ENCODE results near the genes ZNF431, ZNF100 and ZNF208.

GRCh38 chr19:21141611-21142832 is at the start of gene ZNF431:
ZNF431 (plus strand) TSS chr19:21142040.
- PRO-cap, result bidirectional peak, plus-strand start at chr19:21142040, minus-strand start at chr19:21141900; bidirectional peak, plus-strand start at chr19:21142337, minus-strand start at chr19:21142254; unidirectional peak, minus-strand start at chr19:21142471

GRCh38 chr19:21440858-21441467 is 44.0 kb downstream of the ZNF493 start:
- PRO-cap, result no peak

DNA sequence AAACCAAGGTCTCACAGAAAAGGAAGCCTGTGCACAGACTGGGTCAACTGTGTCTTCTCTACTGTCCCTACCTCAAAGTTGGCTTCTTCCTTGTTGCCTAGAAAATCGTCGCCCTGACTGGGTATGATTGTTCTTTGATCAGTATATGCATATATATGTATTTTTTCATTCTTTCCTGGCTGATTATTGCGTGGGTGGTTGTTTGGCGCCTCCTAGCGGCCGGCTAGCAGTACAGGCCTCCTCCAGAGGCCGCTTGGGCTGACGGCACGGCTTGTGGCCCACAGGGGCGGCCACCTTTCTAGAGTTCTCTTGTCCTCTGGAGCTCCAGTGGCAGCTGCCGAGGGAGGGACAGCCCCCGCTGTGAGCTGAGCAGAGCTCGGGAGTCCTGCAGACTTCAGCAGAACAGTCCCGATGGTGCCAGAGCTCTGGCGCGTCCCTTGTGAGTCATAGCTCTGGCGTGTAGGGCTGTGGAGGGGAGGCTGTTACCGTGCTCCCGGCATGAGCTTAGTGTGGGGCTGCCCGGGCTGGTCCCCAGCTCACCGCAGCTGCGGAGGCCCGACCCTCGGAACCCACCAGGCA is 22.6 kb upstream of the ZNF429 start:
- PRO-cap, result no peak

GRCh38 chr19:21590956-21591283 is 85.5 kb downstream of the ZNF429 start:
- PRO-cap, result no peak

GRCh38 chr19:21750370-21751038 is 16.9 kb downstream of the ZNF100 start:
- PRO-cap, result no peak

DNA sequence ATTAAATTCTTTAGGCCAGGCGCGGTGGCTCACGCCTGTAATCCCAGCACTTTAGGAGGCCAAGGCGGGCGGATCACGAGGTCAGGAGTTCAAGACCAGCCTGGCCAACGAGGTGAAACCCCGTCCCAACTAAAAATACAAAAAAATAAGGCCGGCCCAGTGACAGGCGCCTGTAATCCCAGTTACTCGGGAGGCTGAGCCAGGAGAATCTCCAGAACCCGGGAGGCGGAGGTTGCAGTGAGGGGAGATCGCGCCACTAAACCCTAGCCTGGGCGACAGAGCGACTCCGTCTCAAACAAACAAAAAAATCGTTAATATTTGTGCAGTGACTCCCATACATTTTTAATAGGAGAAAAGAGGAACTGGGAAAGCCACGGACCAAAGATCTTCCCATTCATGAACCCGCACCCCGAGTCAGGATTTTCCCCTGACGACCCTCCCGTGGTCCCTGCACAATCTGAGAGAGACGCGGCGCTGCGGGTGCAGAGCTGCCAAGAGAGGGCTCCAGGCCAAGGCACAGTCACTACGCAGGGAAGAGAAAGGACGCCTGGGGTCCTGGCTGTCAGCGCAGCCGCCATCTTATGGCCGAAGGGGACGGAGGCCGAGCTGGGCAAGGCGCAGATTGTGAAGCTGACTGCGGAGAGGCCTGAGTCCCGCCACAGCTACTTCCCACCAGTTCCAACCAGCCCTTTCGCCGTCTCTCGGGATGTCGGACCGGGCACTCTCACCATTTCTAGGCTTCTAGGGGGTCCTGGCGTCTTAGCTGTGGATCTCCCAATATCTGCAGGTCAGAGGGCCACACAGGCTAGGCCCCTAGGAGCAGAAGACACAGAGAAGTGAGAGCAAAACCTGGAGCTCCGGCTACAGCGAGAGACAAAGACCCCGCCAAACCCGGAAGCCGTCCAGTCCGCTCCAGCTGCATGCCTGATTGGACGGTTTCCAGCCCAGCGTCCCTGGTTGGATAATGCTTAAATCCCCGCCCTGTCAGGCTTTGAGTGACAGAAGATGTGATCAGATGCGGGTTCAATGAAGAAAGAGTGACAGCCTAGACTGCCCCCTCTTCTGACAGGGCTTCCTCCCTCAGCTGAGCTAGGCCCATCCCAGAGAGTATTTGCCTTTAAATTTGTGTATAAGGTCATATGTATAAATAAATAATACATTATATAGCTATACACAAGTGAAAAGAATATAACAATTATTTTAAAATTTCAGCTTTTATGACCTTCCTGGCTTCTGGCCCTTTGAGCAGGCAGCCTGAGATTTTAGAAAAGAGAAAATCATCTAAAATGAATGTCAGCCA is at the start of gene ZNF100:
ZNF100 (minus strand) TSS at position 881 of the 1,300 bp plus-strand sequence.
- PRO-cap, result bidirectional peak, plus-strand start at position 588 of the sequence, minus-strand start at position 135 of the sequence; bidirectional peak, plus-strand start at position 1,014 of the sequence, minus-strand start at position 836 of the sequence

- PRO-cap, result no peak
Measured at GRCh38 chr19:22009973-22010355, 779 bp downstream of the ZNF208 start.

DNA sequence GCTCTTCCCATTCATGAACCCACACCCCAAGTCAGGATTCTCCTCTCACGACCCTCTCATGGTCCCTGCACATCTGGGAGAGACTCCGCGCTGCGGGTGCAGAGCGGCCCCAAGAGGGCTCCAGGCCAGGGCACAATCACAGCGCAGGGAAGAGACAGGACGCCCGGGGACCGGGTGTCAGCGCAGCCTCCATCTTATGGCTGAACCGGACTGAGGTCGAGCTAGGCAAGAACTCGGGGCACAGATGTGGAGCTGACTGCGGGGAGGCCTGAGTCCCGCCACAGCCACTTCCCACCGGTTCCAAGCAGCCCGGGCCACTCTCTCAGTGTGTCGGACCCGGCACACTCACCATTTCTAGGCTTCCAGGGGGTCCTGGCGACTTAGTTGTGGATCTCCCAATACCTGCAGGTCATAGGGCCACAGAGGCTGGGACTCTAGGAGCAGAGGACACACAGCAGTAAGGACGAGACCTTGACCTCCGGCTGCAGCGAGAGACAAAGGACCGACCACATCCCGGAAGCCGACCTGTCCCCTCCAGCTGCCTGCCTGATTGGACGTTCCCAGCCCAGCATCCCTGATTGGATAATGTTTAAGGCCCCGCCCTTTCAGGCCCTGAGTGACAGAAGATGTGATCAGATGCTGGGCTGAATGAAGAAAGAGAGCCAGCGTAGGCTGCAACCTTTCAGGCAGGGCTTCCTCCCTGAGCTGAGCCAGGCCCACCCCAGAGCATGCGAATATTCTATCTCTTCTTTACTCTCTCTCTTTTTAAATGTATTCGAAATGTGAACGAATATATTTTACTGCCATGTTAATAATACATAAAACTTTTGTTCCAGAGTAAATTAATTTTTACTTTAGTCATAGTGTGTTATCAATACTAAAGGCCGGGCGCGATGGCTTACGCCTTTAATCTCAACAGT is at the start of gene ZNF208:
ZNF208 (minus strand) TSS at position 501 of the 920 bp plus-strand sequence.
- PRO-cap, result no peak

DNA sequence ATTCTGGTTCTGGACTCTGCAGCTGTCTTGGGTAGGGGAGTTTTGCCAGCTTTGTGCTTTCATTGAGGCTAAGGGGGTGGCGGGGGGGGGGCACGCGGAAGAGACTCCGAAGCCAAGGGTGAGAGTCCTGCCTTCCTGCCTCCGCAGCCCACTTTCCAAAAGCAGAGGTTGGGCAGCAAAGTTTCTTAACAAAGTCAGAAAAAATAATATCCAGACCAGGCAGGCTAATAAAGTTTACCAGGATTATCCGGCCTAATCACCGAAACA is 4.9 kb upstream of the ZNF98 start:
- PRO-cap, result no peak

- PRO-cap, result no peak
Measured at GRCh38 chr19:22529841-22530071, 104.4 kb upstream of the ZNF492 start.

DNA sequence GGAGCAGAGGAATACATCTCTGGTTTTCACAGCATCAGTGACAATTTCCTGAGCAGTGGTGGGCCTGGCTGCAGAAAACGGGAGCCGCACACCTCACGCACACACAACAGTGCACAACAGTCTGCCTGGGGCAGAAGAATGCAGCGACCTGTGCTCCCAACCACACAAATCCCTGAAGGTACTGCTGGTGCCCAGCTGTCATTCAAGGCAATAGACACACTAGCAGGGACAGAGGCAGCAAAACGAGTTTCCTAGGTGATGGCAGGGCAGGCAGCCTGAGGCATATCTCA is 85.8 kb upstream of the ZNF492 start:
- PRO-cap, result no peak

- PRO-cap, result no peak
Measured at GRCh38 chr19:23264275-23264686, 14.1 kb upstream of the ZNF724 start.

- PRO-cap, result no peak
Measured at GRCh38 chr19:23882443-23883081, 32.1 kb upstream of the ZNF726 start.

DNA sequence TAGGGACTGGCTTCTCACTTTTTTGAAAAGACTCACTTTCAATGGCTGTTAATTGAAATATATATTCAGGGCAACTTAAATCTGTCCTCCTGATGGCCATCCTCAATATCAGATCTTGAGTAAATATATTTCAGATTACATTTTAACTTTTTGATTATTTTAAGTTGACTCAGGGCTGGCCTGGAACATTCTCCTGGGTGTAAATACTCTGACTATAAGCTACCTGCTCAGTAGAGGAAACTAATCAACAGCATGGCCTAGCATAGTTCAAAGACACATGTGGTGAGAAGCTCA is 5.5 kb upstream of the ZNF726 start:
- PRO-cap, result no peak

DNA sequence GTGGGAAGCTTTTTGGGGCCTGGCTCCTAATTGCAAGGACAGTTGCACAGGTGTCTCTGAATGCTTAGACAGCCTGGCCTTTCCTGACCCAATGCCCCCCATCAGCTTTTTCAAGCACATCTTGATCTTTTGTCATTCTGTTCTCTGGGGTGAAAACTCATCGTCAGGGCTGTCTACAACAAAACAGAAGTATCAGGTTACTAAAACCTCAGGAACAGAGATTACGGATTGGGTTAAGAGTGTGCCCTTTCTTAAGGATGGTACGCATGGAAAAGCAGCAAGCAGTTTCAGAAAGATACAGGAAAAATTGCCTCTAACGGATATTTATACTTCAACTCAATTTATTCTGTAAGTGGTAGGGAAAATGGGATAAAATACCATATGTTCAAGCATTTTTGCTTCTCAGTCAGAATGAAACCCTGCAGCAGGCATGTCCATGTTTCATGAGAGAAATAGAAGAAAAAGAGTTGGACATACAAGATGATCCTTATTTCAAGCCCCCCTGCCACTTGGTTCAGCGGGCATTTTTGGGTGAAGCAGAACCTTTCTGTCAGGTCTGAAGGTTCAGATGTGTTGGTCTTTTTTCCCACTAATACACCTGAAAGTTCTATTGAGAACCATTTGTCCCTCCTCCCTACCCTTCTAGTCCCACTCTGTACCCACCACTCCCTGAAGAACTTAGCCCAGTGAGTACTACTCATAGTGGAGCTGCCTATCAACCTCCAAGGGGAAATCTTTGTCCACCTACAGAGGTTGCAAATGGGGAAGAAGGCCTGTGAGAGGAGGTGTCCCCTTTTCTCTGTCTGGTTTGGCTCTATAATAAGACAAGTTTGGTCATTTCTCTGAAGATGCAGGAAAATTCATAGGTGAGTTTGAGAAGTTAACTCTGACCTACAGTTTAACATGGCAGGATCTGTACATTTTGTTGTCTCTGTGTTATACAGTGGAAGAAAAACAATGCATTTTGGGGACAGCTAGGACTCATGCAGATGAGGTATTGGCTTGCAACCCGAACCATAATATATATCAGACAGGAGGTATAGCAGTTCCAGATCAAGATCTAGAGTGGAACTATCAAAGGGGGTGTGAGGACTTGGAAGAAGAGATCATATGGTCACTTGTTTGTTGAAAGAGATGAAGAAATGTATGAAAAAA is 7.9 kb upstream of the ZNF254 start:
- PRO-cap, result no peak

DNA sequence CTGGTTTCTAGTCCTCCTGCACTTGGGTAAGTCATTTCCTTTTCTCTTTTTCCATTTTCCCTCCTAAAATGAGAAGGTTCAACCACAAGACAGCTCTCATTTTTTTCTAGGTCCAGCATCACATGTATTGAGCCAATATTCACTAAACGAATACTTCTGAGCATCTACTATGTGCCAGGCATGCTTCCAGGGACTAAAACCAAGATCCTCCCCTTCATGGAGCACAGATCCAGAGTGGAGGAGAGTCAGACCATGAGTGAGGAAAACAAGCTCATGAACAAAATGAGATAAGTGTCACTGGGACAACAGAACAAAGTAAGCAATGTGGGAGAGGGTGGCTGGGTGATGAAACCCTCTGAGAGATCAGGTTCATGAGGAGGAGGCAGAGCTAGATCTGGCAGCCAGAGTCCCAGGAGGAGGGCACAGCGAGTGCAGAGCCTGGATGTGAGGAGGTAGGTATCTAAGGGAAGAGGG is 1312.0 kb downstream of the UQCRFS1 start:
- PRO-cap, result no peak

DNA sequence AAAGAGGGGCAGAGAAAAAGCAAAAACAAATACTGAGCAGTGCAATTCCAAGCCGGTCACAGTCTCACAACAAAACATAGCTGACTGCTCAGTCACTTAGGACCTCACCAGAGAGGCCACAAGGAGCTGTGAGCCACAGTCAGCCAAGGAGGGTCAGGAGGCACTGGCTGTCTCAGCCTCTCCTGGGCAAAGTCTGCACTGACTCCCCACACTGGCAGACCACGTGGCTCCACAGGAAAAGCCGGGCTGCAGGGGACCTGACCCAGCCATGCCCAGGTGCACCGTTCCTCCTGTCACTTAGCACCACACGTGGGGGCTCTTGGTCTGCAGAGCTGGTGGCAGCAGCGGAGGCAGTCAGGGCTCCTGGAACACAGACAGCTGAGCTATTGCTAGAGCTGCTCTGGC is 744.3 kb downstream of the UQCRFS1 start:
- PRO-cap, result no peak

- PRO-cap, result no peak
Measured at GRCh38 chr19:28603953-28604411, 609.0 kb downstream of the UQCRFS1 start.

GRCh38 chr19:29099222-29099602 is 113.7 kb downstream of the UQCRFS1 start:
- PRO-cap, result no peak

GRCh38 chr19:29662338-29663399 is 2.6 kb upstream of the PLEKHF1 start:
- PRO-cap, result no peak

Data from neural crest cell (in vitro differentiated cells).